NT2/D1 (cell line): ENCODE data around the gene DNAH10.

DNA sequence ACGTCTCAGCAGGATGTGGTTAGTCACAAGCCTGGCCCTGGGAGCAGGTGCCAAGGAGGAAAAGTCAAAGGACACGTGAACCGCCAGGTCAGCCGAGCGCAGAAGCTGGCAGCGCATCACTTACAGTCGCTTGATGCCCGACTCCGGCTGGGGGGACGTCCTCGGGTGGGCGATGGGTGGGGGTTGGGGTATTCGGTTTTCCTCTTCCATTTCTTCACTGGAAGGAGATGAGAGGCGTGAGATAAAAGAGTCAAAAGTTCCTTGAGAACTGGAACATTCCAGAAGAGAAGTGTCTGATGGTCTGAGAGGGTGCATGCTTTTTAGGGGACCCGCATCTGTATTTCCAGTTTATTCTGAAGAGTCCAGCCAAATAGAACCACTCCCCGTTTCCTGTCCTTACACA is 26.1 kb downstream of the SNRNP35 start:
- RRBS, 2 experiments: no CpG with 5 or more reads among the region's 16 CpGs

DNA sequence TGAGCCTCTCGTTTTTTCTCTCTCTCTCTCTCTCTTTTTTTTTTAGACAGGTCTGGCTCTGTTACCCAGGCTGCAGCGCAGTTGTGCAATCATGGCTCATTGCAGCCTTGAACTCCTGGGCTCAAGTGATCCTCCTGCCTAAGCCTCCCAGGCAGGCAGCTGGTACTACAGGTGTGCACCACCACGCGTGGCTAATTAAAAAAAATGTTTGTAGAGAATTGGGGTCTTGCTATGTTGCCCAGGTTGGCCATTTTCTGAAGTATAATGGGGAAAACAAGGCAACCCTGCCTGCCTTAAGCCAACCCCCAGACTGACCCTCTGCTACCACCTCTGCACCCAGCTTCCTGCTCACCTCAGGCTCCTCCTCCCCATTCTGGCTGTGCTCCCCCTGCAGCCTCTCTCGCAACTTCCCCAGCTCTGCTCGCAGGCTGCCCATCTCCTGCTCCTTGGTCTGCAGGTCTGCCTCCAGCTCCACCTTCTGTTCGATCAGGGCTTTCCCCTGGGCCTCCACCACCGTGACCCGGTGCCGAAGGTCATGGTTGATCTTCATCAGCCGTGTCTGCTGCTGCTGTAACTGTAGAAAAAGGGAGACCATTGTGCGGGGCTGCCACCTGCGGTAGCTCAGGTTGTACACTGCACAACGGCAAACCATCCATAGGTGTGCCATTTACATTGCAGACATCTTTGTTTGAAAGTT is 35.2 kb downstream of the RILPL1 start:
- RRBS, 2 experiments: no CpG with 5 or more reads among the region's 14 CpGs

- RRBS, 2 experiments: no CpG with 5 or more reads among the region's 13 CpGs
These were observed 12.9 kb downstream of the RILPL1 start for GRCh38 chr12:123520515-123521093.

- RRBS, 2 experiments: 2% methylated on average over 34 to 39 of the region's 90 CpGs
These were observed at the start of gene DNAH10 for GRCh38 chr12:123761798-123762590. Gene DNAH10 (plus strand): TSS chr12:123762301.

- RRBS, 2 experiments: no CpG with 5 or more reads among the region's 5 CpGs
These were observed 33.9 kb downstream of the CCDC92 start for GRCh38 chr12:123938678-123939138.

- RRBS, 2 experiments: no CpG with 5 or more reads among the region's 5 CpGs
These were observed 24.4 kb downstream of the ZNF664 start for GRCh38 chr12:123997374-123997842.

- RRBS, 2 experiments: no CpG with 5 or more reads among the region's 2 CpGs
These were observed 30.9 kb downstream of the ZNF664 start for GRCh38 chr12:124003998-124004197.

DNA sequence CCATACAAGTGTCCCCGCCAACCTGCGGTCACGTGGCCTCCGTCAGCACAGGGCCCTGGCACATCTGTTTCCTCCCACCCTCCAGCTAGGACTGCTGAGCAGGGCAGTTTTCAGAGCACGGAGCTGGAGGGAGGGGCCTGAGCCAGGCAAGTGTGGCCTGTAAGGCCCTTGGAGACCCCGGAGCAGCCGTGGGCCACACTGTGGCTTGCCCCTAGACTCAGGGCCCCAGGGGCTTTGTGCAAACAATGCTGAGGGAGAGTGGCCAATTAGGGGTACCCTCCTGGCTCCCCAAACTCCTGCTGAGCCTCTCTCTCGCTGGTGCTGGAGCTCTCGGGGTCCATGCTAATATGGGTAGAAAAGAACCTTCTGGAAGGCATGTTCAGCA is 16.9 kb upstream of the RFLNA start:
- RRBS, 2 experiments: no CpG with 5 or more reads among the region's 9 CpGs

GRCh38 chr12:124332914-124333463 is 38.1 kb downstream of the RFLNA start:
- RRBS, 2 experiments: 96 to 97% methylated on average over 4 of the region's 18 CpGs

GRCh38 chr12:124426524-124427017 is 131.7 kb downstream of the RFLNA start:
- RRBS, 2 experiments: 83 to 87% methylated on average over 4 to 6 of the region's 24 CpGs

DNA sequence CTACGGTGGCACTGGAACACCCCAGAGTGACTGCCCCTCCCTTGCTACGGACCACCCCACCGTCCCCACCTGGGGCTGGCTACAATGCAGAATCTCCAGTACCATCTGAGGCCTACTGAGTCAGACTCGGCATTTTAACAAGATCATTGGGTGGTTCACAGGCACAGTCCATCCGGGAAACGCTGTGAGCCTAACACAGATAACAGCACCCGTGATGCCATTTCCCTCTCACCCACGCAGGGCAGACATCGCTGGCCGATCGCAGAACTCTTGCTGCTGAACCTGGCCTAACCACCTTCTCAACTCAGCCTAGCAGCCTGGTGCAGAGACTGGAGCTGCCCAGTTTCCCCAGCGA is 83.4 kb downstream of the NCOR2 start:
- RRBS, 2 experiments: no CpG with 5 or more reads among the region's 12 CpGs

GRCh38 chr12:124517706-124517940 is 49.8 kb downstream of the NCOR2 start:
- RRBS, 2 experiments: no CpG with 5 or more reads among the region's 17 CpGs

- RRBS, 2 experiments: no CpG with 5 or more reads among the region's 15 CpGs
These were observed 10.2 kb downstream of the NCOR2 start for GRCh38 chr12:124557117-124557738.

DNA sequence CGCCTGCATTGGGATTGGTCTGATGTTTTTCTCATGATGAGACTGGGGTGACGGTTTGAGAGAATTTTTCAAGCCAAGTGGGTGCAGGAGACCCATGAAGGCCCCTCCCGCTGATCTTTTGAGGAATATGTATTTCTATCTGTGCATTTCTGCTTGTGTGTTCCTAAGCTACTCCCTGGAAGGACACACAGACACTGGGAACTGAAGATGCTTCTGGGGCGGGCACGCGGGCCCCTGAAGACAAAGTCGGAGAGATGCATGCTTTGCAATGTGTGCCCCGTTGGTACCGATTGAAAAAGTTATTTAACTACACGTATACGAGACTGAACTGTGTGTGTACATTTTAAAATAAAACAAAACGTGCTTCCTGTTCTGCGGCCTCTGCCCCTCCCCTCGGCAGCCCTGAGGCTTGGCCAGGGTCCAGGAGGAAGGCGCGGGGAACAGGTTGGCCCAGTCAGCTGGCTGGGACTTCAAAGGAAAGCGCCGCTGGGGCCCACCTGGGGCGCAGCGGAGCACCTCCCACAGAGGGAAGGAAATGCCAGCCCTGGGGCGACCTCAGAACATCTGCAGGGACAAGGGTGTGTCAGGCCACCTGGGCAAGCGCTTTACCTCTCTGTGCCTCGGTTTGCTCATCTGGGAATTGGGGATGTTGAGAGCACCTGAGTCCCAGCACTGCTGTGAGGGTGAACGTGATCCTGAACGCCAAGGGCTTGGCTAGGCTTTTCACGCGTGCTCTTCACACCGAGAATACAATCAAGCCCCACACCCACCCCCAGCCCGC is 41.6 kb upstream of the NCOR2 start:
- RRBS, 2 experiments: no CpG with 5 or more reads among the region's 29 CpGs

DNA sequence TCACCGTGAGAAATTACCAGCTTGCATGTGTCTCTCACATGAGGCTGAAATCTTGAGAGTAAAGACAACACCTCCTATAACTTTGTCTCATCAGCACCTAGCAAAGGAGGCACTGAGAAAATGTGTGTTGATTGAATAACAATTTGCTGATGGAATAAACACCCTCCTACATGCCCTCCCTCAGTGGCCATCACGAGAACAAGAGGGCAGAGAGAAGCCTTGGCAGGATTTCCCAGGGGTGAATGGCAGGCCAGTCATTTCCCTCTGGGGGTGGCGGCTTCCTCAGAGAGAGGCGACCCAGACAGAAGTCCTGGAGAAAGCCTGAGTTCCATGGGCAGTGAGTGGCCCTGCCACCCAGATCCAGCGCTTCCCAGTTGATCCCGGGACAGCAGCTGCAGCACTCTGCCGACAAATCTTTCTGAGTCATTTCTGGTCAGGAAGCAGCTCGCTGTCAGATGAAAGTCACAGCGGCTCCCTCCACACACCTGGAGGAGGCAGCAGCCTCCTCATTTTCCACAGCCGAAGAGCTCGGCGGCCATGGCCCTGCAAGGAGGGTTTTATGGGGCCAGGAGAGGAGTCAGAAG is 123.0 kb downstream of the SCARB1 start:
- RRBS, 2 experiments: no CpG with 5 or more reads among the region's 12 CpGs

GRCh38 chr12:124765100-124765921 is 98.4 kb downstream of the SCARB1 start:
- RRBS, 2 experiments: no CpG with 5 or more reads among the region's 4 CpGs

DNA sequence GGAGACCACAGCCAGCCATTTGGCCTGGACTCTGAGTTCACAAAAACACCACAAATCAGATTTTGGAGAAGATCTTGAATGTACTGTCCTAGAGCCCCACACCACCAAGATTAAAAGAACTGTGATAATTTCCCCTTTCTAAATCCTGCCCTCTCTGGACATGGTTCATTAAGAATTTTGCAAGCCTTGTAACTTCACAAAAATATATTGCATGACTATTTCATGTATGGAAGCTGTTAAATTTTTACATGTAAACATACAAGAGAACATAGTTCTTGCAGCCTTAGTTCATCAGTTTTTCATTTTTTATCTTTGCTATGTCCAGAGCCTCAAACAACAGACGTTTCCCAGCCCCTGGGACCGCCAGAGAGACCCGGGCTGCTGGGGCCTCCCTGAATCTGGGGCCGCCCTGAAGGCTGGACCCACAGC is 96.9 kb downstream of the SCARB1 start:
- RRBS, 2 experiments: no CpG with 5 or more reads among the region's 4 CpGs

- RRBS, 2 experiments: 86 to 97% methylated on average over 3 of the region's 17 CpGs
These were observed 86.5 kb downstream of the SCARB1 start for GRCh38 chr12:124776931-124777765.

DNA sequence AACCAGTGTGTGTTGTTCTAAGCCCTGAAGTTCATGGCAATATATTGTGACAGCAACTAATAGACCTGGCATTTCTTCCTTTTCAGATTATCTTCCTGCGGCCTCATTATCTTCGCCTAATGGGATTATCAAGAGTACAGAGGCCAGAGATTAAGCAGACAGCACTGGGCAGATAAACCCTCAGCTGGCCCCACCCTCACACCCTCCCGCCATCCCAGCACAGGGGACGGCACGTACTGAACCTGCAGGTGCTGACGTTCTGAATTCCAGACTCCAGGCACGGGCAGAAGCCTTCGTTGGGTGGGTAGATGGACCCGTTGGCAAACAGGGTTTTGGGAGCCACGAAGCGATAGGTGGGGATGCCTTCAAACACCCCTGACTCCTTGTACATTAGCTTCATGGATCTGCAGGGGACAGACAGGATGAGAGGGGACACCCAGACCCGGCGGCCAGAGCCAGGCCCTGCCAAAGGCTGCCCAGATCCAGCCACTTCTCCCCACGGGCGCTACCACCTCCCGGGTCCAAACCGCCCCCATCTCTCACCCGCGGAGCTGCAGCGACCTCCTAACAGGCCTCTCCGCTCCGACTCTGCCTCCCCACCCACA is 56.0 kb downstream of the SCARB1 start:
- RRBS, 2 experiments: 94 to 97% methylated on average over 5 of the region's 22 CpGs

- RRBS, 2 experiments: no CpG with 5 or more reads among the region's 20 CpGs
These were observed 8.1 kb upstream of the SCARB1 start for GRCh38 chr12:124871453-124872374.